ENCODE measurements around the gene STX7.

- RRBS = no CpG with 5 or more reads among the region's 8 CpGs
Observed at GRCh38 chr6:131061729-131062071, 1.3 kb downstream of the EPB41L2 start.

GRCh38 chr6:131129875-131130246 lies 5.4 kb upstream of the AKAP7 start:
- RRBS = no CpG with 5 or more reads among the region's 2 CpGs

DNA sequence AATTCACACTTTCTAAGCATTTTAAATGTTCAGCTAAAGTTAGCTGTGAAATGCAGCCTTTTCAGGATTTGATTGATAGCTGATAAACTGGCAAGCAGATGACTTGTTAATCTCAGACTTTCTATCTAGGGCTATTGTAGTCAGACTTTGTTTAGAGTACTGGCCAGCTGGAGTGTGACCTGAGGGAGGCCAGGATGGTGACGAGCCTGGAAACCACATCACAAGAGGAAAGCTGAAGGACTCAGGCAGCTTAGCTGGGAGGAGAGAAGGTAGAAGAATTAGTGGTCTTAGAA lies 123.8 kb downstream of the AKAP7 start:
- RRBS = no CpG with 5 or more reads among the region's 1 CpG

DNA sequence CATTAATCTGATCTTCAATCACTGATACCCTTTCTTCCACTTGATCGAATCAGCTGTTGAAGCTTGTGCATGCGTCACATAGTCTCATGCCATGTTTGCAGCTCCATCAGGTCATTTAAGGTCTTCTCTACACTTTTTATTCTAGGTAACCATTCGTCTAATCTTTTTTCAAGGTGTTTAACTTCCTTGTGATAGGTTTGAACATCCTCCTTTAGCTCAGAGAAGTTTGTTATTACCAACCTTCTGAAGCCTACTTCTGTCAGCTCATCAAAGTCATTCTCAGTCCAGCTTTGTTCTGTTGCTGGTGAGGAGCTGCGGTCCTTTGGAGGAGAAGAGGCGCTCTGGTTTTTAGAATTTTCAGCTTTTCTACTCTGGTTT lies 42.1 kb upstream of the ARG1 start:
- RRBS = no CpG with 5 or more reads among the region's 5 CpGs

GRCh38 chr6:131548041-131549059 lies 24.7 kb upstream of the ARG1 start:
- RRBS = no CpG with 5 or more reads among the region's 5 CpGs

DNA sequence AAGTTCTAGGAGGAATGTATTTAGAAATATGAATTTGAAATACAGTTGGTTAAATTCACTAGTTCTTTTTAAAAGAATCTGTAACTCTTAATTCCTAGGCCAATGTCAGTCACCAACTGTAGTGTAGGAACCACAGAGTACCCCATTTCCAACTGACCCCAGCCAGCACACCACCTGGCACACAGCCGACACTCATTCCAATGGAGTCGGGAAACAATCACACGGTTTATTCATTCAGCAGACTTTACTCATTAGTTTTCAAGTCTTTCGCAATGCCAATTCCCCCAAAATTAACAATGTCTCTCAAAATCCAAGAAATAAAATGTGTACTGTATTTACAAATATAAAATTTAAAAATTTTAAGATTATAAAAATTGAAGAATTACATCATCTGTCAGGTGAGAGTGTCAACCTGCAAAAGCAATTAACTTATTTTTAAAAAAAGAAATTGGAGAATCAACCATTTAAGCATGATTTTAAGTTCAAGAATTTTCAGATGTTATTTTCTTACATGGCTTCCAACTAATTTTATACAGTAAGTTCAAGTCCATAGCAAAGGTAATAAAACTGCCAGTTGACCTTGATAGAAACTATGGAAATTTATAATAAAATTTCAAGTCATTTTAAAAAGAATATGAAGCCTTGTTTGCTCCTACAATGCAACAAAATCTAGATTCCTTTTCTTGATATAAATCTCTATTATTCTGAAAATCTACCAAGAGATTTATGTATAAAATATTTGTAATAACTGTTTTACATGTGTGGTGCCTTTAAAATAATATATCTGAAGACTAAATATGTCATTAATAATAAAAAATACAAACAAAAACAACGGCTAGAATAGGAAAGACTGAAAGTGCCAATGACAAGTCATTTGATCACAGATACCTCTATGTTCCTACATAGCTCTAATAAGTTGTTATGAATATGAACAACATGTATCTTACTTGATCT lies 13.8 kb downstream of the ARG1 start:
- RRBS = no CpG with 5 or more reads among the region's 5 CpGs

GRCh38 chr6:132202553-132202880 lies 198.8 kb downstream of the MOXD1 start:
- RRBS = no CpG with 5 or more reads among the region's 4 CpGs

GRCh38 chr6:132512324-132513411 lies at the start of gene STX7:
Gene STX7 (minus strand): TSS chr6:132513116.
- RRBS = 1% methylated on average over 16 of the region's 69 CpGs

DNA sequence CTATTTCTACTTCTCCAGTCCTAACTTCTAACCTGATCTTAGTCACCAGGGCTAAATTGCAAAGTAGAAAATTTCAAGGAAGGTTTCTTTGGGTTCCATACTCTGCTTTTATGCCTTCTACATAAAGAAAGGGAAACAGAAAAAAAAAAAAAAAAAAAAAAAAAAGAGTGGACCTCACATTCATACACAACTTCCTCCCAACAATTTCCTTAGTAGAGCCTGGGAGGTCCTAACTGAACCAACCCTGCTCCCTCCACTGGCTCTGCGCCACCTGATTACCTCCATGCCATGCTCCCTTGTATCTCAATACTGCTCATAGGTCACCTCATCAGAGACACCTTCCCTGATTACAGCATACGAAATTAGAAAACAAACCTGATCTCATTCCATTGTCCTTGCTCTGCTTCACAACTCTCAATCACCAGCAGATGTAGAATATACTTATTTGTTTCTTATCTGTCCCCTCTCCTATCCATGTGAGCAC lies 134.3 kb upstream of the EYA4 start:
- RRBS = no CpG with 5 or more reads among the region's 2 CpGs

- RRBS = 4% methylated on average over 13 of the region's 33 CpGs
Observed at GRCh38 chr6:133837550-133838393, 51.1 kb upstream of the TCF21 start.

- RRBS = 3% methylated on average over 1 of the region's 37 CpGs
Observed at GRCh38 chr6:134177998-134179133, 125.9 kb upstream of the SLC2A12 start.

DNA sequence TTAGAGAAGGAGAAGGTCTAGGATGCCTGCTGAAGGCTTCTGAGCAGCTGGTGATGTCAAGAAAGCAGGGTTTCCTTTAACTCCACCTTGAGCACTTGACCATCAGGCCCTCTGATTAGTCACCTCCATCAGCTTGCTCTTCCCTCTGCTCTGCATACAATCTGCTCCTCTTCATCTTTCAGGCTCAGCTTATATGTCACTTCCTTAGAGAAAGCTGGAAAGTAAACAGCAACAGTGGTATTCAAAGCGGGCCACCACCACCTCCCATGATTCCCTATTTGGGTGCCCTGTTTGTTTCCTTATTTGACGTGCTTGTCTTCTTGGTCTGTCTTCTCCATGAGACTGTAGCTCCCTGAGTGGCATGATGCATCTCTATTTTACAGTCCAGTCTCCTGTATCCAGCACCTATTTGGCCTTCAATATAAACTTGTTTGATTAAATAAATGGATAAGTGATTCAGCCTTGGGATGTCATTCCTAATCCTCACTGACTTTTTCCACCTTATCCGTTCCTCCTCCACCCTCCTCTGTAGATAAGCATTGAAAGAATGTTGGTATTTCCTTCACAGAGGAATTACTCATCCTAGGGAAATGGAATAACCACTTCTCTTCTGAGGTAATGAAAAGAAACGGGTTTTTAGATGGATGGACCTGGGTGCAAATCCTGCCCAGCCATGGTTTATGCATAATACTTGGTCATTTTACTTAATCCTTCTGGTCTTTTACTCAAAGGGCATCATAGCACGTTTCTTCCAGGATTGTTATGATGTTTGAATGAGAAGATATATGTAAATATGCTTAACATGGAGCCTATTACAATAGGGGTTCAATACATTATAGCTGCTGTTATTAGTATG lies 102.9 kb upstream of the SGK1 start:
- RRBS = no CpG with 5 or more reads among the region's 5 CpGs

DNA sequence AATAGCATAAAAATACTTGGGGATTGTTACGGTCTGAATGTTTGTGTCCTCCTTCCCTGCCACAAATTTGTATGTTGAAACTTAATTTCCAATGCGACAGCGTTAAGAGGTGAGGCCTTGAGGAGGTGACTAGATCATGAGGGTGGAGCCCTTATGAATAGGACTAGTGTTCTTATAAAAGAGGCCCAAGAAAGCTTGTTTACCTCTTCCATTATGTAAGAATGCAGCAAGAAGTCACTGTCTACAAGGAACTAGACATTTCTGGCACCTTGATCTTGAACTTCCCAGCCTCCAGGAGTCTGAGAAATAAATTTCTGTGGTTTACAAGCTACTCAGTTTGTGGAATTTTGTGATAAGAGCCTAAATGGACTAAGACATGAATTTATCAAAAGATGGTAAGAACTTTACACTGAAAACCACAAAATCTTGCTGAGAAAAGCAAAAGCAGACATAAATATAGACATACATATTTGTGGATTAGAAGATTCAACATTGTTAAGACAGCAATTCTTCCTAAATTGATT lies 173.6 kb upstream of the SGK1 start:
- RRBS = no CpG with 5 or more reads among the region's 3 CpGs

DNA sequence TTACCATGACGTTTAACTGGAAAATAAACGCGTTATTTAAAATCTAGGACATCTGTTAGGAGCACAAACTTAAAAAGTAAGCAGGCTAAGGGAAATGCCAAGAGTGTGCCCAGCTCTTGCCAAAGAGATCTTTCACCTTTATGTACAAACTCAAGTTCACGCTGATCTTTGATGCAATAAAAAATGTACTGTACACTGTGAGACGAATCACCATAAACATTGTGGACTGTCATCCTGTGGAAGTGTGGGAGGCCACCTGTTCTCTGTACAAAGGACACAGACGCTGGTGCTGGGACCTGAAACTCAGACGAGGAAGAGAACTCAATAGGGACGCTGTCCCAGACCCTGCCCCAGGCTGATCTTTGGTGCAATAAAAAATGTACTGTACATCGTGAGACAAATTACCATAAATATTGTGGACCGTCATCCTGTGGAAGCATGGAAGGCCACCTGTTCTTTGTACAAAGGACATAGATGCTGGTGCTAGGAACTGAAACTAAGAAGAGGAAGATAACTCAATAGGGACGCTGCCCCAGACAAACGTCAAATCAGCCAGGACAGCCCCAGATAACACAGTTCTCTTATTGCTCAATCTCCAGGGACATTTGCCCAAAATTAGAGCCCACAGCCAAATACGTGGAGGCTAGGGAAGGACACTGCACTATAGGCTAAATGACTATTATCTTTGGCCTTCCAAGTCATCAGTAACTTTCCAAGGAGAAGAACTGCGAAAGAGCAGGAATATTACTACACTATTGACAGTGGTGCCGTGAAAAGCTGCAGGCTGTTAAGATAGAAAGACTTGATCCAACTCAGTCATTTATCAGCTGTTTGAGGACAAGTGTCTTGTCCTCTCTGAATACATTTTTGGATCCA lies 312.8 kb upstream of the SGK1 start:
- RRBS = no CpG with 5 or more reads among the region's 15 CpGs

DNA sequence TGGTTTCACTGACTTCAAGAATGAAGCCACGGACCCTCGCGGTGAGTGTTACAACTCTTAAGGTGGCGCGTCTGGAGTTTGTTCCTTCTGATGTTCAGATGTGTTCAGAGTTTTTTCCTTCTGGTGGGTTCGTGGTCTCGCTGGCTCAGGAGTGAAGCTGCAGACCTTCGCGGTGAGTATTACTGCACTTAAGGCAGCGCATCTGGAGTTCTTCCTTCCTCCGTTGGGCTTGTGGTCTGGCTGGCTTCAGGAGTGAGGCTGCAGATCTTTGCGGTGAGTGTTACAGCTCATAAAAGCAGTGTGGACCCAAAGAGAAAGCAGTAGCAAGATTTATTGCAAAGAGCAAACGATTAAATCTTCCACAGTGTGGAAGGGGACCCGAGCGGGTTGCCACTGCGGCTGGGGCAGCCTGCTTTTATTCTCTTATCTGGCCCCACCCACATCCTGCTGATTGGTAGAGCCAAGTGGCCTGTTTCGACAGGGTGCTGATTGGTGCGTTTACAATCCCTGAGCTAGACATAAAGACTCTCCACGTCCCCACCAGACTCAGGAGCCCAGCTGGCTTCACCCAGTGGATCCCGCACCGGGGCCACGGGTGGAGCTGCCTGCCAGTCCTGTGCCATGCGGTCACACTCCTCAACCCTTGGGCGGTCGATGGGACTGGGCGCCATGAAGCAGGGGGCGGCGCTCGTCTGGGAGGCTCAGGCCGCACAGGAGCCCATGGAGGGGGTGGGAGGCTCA lies 315.2 kb upstream of the SGK1 start:
- RRBS = no CpG with 5 or more reads among the region's 30 CpGs

- RRBS = no CpG with 5 or more reads among the region's 5 CpGs
Observed at GRCh38 chr6:134707221-134707747, 242.6 kb downstream of the ALDH8A1 start.

DNA sequence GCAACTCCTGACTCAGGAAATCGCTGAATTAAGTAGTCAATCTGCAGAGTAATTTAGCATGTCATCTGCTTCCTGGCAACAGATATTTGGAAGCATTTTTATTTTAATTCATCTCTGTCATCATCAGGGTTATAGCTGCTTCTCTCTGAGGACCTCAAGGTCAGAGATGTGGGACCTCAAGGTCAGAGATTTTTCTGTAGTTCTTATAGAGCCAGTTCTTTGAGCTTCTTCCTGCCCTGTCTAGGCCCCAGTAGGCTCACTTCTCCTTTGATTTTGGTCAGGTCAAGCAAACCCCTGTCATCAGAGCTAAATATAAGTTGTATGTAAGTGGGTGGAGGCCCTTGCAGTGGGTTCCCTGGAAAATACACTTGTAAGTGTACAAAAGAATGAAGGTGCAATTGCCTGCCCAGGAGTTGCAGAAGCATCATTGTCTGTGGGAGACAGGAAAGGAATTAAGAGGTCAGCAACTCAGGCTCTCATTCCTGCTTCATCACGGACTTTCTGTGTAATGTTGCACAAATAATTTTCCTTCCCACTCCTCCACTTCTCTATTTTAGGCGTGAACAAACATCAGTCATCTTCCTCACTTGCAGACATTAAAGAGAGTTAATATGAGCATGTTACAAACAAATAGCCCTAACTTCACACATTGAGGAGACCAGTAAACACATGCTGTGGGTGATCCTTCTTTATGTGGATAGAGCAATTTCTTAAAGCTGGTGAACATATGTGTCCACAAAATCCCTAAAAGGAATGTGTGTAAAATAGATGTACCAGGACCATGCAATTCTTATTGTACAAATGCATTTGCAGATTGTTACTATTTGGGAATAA lies 229.2 kb downstream of the ALDH8A1 start:
- RRBS = no CpG with 5 or more reads among the region's 3 CpGs

- RRBS = no CpG with 5 or more reads among the region's 6 CpGs
Observed at GRCh38 chr6:134851668-134852062, 98.2 kb downstream of the ALDH8A1 start.